Metastatic Pancreatic Carcinoma in the Ovary (tissue), 1 donor: ENCODE results near the genes IQUB, ZNF800, ARF5 and PAX4.

- PRO-cap = no peak
These were observed 2.1 kb downstream of the CADPS2 start for GRCh38 chr7:122884197-122884509.

DNA sequence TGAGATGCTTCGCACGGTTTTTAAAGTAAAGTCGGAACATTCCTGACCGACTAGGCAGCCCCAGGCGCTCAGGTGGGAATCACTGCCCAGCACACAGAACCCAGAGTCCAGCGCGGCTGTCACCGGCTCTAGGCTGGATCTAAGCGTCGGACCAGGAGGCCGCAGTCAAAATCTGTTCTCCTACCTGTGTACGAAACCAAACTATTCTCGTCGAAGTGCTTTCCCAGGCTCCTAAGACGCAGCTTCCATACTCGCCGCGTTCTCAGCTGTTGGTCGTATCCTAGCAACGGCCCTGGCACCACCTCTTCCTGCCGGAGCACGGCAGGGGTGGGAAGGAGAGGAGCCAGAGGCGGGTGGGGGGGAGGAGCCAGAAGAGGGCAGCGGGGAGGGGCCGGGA is at the start of gene IQUB:
IQUB (minus strand) TSS at position 288 of the 397 bp plus-strand sequence.
- PRO-cap = bidirectional peak, plus-strand start outside the sequence, minus-strand start at position 268 of the sequence

DNA sequence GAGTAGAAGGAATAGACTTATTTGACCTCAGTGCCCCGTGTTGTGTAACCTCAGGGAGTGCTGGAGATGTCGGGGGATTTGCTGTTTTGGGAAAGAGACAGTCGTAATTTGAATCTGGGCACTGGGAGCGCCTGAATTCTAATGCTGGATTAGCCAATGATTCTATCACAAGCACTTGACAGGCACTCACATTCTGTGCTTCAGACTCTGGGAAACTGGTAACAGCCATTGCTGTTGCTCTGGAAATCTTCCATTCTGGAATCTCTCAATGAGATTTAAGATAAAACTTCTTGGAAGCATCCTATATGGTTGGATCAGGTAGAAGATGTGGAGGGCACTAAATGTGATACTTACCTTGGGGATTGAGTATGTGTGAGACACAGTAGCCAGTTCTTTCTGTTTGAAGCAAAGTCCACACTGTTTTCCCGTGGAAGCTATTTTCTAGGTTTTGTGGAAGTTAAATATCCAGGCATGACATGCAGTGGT is 13.6 kb upstream of the LMOD2 start:
- PRO-cap = no peak

GRCh38 chr7:123645247-123646043 is 10.2 kb upstream of the LMOD2 start:
- PRO-cap = no peak

- PRO-cap = no peak
These were observed 2.8 kb downstream of the GPR37 start for GRCh38 chr7:124762676-124763302.

GRCh38 chr7:124952495-124952928 is 22.9 kb upstream of the POT1 start:
- PRO-cap = no peak

DNA sequence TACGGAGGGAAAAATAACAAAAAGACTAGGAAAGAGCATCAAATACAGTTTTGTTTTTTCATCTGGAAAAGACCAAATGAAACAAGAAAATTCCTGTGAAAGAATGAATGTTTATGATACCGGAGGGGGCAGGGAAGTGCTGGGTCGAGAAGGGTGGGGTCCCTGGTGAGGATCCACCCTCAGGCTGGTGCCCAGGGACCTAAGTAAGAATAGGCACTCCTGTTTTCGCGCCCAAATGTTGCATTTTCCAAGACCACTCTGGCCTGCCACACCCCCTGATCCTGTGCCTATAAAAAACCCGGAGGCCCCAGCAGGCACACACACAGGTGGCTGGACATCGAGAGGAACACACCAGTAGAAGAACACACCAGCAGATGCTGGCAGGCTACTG is 633.8 kb upstream of the POT1 start:
- PRO-cap = no peak

- PRO-cap = no peak
These were observed 595.0 kb downstream of the GRM8 start for GRCh38 chr7:126657607-126658206.

DNA sequence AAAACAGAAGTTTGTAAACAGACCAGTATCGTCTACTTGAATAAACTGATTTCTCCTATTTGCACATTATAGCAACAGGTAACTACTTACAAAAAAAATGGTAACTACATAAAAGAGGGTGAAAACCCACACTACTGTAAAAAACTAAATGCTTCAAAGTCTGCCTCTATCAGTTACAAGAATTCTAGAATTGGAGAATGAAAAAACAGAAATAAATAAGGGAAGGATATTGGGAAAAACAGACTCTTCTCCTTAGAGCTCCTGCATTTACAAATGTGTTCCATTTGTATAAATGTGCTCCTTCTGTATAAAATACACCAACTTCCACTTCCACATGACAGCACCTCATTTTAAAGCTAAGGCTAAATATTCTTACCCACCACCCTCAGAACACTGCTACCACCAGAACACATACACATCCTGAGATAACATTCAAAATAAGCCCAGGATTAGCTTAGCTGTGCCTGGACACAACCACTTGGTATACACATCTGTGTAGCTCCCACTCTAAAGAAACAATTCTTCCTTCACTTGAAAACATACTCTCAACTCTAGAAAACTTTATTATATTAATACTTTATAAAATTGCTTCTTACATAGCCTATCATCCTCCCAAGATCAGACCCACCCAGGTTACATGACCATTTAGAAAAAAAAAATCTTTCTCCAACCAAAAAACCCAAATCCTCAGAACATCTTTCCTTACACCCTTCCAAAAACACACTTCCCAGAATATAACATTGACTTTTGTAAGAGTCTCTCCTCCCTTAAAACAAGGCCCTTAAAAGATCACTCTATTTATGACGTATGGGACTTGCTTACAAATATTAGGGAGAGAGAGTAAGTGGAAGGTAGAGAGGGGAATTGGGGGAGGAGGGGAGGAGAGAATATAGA is 3.9 kb downstream of the ZNF800 start:
- PRO-cap = no peak

DNA sequence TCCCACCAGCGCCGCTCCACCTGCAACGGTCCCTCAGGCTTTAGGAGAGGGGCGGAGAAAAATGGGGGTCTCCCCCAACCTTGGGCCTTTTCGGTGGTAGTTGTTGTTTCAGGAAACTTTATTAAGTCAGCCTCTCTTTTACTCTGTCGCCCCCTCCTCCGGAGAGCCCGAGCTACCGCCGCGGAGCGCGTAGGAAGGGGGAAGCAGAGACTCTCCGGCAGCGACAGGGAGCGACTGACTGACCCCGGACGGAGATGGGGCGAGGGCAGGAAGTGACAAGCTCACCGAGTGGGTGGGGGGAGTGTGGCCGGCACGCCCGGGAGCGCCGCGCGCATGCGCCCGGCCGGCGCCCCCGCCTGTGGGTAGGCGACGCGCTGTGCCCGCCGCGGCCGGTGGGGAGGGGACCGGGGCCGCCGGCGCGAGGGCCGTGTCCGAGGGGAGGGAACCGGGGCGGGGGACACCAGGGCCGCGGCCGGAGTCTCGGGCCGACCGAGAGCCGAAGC is at the start of gene ZNF800:
ZNF800 (minus strand) TSS at position 240 of the 503 bp plus-strand sequence.
- PRO-cap = bidirectional peak, plus-strand start at position 386 of the sequence, minus-strand start at position 225 of the sequence

- PRO-cap = bidirectional peak, plus-strand start at chr7:127588447, minus-strand start at chr7:127588275
These were observed at the start of gene ARF5 for GRCh38 chr7:127587944-127588590. Gene ARF5 (plus strand): TSS chr7:127588411.

DNA sequence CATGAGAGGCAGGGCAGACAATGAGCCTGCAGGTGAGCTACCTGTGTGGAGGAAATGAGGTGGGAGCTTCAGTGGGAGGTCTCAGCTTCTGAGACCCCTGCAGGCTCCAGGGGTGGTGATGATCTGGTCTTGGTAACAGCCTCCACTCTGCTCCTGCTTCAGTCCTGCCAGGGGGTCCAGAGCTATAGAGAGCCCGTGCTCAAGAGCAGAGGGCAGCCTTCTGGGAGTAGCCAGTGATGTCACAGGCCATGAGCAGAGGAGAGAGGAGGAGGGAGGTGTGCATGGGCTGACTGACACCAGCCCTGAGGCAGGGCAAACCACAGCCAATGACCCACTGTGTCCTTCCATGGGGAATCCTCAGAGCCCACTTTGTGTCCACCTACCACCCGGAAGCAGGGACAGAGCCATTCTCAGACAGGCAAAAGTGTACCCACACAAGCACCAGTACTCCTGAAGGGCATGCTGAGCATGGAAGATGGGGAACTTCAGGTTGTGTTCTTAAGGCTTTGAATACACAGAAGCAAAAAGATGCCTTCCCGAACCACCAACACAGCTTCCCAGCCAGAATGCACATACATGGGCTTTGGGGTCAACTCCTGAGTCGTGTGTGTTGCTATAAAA is at the start of gene PAX4:
PAX4 (minus strand) TSS at position 222 of the 621 bp plus-strand sequence.
- PRO-cap = no peak

GRCh38 chr7:127619451-127620698 is 1.9 kb upstream of the PAX4 start:
- PRO-cap = unidirectional peak, minus-strand start at chr7:127620487

GRCh38 chr7:127686536-127686955 is 34.6 kb downstream of the SND1 start:
- PRO-cap = no peak

DNA sequence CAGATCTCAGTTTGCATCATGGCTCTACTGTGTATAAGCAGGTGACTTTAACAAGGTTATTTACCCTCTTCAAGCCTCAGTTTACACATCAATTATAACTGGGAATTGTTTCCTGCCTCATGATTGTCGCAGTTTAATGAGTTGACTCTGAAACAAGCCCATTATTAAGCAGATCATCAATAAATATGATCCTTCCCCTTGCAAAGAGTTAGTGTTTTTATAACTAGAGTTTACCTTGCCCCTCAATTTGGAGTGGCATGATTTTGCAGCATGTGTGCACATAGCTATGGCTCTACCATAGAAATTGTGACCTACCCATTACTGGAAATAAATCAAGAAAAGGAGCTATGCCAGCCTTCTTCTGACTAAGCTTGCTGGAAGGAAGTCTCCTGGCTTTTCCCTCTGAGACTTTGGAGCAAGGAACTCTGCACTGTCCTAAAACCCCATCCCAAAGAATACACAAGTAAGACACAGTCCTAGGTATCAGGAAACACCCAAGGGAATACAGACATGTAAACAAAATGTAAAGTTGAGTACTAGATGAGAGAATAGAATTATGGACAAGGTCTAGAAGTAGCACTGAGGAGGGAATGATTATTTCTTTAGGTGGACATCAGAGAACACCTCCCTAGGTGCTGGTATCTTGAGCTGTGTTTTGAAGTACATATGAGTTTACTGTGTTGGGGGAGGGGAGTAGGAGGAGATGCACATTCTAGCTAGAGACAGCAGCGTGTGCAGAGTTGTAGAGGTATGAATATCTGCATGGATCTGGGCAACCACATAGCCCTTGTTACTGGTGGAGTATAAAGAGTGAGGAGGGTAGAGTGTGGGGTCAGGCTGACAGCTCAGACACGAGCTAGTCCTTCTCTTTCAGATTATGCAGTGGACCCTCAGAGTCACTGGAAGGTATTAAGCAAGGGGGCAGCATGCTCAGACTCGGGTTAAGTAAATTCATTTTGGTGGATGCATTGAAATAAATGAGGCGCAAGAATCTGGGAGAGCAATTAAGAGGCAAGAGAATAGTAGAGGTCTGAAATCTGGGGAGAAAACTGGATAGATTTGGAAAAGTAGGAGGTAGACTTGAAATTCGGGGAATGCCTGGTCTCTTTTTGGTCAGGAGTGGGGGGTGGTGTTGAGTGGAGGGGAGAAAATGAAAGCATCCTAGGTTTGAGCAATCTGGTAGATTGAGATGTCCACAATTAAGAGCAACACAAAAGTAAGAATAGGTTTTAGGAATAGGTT is 97.3 kb downstream of the LRRC4 start:
- PRO-cap = no peak

DNA sequence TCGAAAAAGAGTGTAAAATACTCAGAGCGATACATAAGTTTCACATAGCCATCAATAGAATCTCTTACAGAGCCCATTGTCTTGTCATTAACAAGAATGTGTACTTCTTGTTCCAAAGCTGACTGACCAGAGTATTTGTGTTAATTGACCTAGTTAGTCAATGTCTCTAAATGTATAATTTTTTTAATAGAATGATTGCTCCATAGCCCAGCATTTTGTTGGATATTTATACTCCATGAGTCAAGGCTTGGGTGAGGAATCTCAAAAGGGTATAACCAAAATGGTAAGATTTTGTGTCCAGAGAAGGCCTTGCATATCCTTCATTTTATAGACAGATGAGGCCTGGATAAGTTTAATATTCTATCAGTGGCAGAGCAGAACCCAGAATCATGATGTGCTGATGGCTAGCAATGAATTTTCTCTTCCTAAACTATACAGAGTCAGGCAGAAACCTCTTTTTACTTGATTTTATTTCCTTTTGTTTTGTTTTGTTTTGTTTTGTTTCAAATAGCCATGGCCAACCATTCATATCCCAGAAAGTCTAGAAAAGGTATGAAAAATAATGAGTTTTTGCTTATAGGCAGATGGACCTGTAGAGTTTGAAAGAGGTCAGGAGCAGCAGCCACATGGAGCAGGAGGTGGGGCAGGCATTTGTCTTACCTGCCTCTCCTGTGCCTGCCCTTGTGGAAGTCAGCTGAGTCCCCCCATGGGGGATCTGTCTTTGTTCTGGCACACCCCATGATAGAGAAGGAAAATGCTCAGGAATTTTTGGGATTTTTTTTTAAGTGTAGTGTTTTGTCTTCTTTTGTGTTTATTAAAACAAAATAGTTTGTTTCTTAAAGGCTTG is 44.9 kb downstream of the LRRC4 start:
- PRO-cap = no peak

DNA sequence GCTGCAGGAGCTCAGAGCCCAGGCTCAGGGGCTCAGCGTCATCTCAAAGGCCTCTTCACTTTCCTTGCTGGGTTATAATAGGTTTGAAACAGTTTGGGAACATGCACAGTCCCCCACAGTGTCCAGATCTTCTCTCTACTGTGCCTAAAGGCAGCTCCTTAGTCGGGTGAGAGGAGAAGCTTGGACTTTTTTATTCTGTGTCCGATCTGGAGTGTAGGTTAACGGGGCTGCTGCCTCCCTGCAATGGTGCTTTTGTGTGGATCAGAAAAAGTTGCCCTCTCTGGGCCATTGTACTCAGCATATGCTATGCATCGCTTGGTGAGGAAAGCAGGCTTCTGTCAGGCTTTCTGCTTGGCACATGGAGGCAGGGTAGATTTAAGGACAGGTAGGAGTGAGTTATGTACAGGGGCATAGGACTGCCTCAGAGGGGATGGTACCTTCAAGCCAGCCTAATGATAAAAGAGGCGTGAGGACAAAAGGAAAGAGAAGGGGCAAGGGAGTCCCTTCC is 30.7 kb upstream of the LRRC4 start:
- PRO-cap = no peak

DNA sequence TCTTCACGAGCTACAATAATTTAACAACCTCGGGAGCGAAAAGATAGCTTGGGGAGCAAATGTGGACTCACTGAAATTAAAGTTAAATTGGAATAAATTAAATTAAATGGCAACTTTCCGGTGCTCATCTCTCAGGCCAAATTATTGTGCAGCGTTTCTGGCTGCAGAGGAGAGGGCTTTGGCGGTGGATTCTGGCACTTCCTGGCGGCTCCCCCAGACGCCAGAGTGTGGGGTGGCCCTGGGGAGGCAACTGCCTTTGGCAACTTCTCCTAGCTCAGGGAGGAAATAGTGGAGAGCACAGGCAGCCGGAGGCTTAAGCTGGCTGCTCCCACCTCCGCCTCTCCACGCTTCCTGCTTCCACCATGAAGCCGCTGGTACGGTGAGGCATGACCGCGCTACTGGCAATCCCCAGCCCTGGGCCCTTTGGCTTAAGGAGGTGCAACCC is 90.3 kb upstream of the LRRC4 start:
- PRO-cap = no peak

- PRO-cap = no peak
These were observed 77.0 kb upstream of the LEP start for GRCh38 chr7:128164015-128164610.

GRCh38 chr7:128201220-128201692 is 39.8 kb upstream of the LEP start:
- PRO-cap = no peak